Renal cortical epithelial cell (primary cell): ENCODE results near the genes CTNNB1 and VIPR1.

DNA sequence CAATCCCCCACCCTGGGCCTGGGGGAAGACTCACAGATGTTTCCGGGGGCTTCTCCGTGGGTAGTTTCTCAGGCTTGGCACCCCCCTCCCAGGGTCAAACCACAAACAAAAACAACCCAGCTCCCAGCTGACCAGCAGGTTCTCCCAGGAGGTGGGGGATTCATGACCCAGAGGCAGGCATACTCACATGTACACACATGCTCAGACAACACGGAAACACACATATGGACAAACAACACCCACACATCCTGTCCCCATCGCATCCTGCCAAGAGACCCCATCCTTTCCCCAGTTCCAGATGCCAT lies 5.3 kb downstream of the CSRNP1 start:
- RRBS, result no CpG with 5 or more reads among the region's 4 CpGs

DNA sequence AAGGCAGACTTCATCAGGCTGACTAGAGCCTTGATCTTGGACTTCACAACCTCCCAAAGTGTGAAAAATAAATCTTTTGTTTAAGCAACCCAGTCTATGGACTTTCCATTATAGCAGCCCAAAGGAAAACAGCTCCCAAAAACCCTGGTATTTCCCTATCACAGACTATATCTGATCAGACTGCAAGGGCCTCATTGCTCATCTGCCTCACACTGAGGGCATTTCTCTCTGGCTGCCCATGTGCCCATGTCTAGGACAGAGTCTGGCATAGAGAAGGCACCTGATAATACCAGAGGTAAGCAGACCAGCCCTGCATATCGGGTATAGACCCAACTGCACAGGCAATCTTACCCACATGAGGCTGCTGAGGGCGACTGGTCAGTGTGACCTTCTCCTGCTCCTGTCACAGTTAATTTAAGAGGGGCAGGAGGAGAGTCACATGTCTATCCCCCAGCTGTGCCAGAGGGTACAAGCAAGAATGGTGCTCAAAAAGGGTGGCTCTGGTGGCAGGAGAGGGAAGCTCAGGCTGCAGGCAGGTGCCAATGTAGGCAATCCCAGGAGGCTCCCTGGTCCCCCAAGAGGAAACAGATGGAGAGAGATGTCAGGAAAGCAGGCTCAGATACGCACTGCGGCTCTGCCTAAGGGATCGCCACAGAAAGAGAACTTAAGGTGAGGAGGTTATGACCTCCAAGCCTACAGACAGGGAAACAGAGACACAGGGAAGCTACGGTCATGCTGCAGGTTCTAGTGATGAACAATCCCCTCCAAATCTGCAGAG lies 3.1 kb downstream of the CSRNP1 start:
- RRBS, result no CpG with 5 or more reads among the region's 6 CpGs

DNA sequence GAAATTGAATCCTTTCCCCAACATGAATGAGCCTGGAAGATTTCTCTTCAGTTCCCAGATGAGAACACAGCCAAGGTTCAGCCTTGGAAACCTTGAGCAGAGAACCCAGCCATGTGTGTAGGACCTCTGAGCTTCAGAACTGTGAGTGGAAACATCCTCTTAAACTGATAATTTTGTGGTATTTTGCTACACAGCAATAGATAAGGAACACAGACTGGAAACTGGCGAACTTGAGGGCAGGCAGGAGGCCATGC lies 9.6 kb upstream of the XIRP1 start:
- RRBS, result no CpG with 5 or more reads among the region's 1 CpG

DNA sequence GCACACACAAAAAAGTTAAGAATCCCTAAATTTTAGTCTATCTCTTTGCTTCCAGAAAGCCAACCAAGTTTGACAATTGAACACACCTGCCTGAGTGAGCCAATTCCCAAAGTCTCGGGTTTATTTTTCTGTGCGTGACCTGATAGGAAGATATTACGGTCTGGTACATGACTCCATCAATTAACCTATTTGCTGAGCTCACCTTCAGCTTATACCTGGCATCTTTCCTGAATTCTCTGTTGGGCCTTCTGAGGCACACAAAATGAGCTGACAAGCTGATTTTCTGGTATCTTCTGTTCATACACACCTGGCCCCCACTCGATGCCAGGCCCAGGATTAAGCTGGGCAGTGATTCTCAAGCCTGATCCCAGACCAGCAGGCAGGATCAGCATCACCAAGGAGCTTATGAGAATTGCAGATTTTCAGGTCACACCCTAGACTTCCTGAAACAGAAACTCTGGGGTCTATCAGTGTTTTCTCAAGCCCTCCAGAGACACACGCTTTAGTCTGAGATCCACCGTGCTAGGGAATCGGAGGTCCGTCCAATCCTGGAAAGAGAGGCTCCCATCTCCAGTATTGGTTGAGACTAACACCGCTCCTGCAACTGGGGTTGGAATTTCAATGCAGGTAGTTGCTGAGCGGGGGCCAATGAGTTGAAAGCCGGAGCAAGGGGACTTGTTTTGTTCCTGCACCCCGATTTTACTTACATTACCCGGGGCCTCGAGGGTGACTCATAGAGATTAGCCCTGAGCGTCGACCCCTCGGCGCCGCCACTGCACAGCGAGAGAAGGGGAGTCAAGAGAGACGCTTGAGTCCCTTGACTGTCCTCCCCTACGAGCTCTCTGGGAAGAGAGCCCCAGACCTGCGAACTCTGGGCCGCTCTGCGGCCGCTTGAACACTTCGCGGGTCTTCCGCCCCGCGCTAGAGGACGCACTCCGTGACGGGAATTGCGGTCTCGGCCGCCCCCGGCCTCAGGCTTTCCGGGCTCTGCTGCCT lies 593 bp upstream of the EIF1B start:
- RRBS, result 0% methylated on average over 2 of the region's 39 CpGs

DNA sequence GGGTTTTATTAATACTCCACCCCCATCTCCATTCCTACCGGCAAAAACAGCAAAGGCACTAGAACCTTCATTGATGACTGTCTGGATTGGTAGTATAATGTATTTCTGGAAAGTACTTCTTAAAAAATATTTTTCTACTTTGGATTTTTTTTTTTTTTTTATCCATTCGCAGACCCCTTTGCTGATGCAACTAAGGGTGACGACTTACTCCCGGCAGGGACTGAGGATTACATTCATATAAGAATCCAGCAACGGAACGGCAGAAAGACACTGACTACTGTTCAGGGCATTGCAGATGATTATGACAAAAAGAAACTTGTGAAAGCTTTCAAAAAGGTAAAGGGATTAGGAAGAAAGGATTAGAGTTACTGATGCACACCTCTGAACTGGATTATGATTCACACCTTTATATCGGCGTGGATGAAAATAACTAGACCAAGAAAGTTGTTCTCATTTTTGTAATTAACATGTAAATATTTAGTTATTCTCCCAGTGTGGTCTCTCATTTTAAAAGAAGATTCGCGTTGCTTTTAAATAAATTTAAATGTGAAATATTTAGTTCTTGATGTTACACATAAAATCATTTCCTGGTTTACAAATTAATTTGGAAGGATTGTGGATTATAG lies 1.3 kb downstream of the EIF1B start:
- RRBS, result no CpG with 5 or more reads among the region's 10 CpGs

- RRBS, result no CpG with 5 or more reads among the region's 11 CpGs
These were observed 166.6 kb downstream of the ZNF621 start for GRCh38 chr3:40691037-40691986.

DNA sequence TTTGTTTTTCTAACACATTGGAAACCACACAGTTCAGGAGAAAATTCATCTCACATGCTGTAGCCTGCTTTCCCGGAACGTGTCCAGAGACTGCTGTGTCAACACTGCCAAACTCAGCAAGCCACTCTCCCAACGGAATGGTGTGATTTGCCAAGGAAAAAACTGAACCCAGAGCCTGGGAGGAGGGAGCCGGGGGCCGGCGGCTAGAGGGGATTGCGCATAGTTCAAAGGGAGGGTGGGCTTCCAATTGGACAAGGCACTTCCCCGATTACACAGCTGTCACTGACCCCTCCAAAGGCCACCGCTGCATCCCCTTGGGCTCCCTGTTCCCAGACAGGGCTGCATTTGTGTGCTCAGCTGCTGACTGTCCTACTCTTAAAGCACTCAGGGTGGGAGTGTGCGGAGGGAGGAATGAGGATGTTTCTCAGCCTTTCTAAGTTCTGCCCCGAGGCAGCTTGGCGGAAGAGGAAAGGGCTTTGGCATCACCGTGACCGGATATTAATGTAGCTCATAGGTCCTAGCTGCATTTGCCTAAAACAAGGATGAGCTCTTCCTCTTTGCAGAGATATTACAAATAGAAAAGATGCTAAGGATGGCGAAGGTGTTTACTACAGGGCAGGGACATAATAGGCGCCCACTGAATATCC lies 256.3 kb downstream of the ZNF621 start:
- RRBS, result no CpG with 5 or more reads among the region's 16 CpGs

DNA sequence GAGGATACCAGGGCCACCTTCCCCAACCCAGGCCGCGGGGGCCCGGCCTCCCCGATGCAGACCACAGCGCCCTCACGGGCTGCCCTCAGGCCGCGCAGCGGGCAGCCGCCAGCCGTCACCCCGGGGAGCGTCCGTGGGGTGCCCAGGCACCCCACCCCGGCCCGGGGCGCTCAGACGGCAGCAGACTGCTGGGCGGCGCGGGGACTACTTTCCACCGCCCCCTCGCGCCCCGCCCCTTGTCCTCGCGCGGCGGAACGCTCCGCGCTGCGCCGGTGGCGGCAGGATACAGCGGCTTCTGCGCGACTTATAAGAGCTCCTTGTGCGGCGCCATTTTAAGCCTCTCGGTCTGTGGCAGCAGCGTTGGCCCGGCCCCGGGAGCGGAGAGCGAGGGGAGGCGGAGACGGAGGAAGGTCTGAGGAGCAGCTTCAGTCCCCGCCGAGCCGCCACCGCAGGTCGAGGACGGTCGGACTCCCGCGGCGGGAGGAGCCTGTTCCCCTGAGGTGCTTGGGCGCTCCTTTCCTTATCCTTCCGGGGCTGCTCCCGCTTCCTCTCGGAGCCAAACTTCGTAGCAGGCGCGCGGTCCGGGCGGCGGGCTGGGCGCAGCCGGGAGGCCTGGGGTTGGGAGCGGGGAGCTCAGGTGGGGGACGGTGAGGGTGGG lies at the start of gene CTNNB1:
Gene CTNNB1 (plus strand): TSS at position 335 of the 658 bp plus-strand sequence.
- RRBS, result under 1% methylated on average over 35 of the region's 73 CpGs

DNA sequence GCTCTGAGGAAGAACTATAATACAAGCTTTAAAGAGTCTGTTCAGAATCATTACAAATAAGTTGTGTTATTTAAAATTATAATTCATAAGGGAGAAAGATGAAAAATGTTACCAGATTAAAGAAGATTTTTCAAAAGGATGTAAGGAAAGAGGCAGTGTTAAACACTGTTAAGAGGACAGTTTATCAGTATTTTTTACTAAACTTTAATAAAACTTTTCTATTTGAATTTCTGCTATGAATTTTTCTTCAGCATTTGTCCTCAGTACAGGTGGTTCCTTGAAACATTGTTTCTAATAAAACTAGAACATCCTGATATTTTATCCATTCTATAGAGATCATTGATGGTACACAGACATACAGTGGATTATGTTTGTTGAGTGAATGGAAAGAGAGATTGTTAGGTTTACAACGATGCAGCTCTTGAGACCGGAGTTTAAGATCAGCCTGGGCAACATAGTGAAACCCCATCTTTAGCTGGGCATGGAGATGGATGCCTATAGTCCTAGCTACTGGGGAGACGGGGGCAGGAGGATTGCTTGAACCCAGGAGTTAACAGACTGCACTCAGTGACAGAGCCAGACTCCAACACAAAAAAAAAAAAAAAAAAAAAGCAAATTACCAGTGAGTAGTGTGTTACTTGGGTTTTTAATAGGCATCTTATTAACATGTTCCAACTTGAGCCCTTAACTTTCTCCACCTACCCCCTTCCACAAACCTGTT lies 37.7 kb downstream of the CTNNB1 start:
- RRBS, result no CpG with 5 or more reads among the region's 3 CpGs

GRCh38 chr3:41237958-41238423 lies 38.7 kb downstream of the CTNNB1 start:
- RRBS, result no CpG with 5 or more reads among the region's 3 CpGs

GRCh38 chr3:41239959-41240389 lies 40.7 kb downstream of the CTNNB1 start:
- RRBS, result no CpG with 5 or more reads among the region's 2 CpGs

DNA sequence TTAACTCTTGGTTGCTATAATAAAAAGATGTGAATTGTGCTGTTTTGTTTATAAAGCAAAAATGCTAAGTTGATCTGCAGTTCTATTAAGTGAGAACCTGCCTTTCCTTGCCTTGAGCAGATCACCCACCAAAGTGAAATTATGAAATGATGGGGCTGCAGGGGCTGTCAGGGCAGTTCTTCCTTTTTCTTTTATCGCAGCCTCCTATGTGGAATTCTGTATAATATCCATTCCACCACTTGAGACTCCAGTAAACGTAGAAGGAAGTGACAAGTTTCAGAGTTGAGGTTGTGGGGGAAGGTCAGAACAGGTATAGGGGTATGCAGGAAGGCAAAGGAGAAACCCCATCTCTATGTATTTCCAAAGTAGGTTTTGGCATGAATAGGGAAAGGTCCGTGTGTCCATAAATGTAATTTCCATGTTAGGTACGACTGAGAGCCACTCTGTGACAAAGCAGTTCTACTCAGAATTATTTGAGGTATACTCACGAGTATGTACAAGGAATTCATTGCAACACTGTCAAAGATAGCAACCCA lies 43.4 kb downstream of the CTNNB1 start:
- RRBS, result no CpG with 5 or more reads among the region's 5 CpGs

- RRBS, result no CpG with 5 or more reads among the region's 2 CpGs
These were observed 153.1 kb downstream of the CTNNB1 start for GRCh38 chr3:41352441-41352819.

DNA sequence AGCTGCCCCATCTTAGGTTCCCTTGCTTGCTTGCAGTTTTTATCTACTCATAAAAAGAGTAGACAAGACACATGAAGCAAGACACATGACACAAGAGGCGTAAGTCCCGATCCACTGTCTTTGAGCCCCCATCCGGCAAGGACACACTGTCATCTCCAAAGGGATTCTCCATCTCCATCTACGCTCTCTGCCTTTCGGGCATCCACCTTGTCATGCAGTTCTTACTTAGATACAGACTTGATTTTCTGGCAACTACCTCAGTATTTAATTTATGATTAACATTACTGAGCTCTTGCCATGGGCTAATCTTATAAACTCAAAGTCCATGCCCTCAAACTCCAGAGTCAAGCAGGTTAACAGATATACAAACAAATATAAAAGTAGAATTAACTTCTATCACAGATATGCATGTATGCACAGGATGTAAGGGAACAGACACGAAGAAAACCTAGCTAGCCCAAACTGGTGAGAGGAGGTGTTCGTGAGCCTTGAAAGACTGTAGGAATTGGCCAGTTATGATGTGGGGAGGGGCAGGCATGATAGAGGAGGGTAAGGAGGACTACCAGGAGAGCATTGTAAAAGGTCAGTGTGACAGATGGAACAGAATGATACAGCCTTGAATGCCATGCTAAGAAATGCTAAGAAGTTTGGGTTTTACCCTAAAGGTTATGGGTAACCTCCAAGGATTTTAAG lies 334.4 kb downstream of the ULK4 start:
- RRBS, result no CpG with 5 or more reads among the region's 7 CpGs

DNA sequence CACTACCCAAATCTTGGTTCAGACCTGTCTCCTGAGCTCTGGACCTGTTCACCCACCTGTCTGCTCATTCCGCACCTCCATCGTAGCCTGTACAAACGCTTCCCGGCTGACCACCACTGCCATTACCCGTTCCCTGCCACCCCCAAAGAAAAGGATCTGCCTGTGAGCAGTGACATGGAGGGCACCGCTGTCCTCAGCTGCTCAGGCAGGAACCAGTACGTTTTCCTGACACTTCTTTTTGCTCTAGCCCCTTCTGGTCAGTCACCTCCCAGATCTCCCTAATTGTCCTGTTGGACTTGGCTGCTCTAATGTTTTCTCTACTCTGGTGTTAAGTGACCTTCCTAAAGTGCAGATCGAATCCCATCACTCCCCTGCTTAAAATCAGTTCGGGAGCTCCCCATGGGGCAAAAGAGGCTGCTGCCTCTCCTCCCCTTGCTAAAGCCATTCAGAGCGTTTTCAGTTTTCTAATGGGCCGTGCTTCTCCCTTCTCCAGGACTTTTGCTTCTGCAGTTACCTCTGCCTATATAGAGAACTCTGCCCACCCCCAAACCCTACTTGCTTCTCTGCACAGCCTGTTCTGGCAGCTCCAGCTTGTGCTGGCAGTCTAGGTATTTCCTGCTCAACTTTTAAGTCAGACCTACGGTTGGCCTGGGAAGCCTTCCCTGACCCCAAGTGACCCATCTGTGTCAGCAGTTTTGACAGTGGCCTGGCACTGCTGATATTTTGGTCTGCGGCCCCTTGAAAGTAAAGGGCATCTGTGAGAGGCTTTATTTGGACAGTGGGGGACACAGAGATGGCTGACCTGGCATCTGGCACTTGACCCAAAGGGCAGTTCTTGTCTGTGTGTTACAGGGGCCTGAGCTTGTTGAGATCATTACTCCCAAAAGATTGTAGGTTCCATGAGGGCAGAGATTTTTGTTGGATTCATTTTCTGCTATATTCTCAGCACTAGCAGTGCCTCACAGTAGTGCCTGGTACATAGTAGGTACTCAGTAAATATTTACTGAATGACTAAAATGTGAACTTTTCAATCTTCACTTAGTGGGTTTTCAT lies 55.5 kb upstream of the TRAK1 start:
- RRBS, result no CpG with 5 or more reads among the region's 13 CpGs

GRCh38 chr3:42123185-42123860 lies 32.2 kb downstream of the TRAK1 start:
- RRBS, result no CpG with 5 or more reads among the region's 8 CpGs

GRCh38 chr3:42149994-42150348 lies 58.8 kb downstream of the TRAK1 start:
- RRBS, result no CpG with 5 or more reads among the region's 2 CpGs

DNA sequence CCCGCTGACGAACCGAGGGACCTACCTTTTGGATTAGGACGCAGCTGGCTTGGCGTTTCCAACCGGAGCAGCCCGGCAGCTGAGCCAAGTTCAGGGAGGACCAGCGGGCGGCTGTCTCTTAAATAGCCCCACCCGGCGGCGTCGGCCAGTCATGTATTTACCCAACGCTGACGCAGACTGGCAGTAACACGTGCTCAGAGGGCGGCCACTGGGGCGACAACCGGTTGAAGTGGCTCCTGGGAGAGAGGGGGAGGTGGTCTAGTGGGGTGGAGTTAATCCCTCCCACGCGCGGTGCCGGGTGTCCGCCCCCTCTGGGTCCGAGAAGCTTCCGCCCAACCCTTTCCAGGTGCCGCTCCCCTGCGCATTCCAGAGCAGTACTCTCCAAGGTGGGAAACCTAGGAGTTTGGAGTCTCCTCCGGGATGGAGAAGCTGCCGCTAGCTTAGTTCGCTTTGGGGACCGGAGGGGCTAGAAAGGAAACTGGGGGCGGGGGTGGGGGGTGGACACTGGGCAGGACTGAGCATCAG lies 1.3 kb downstream of the CCK start:
- RRBS, result 2% methylated on average over 19 of the region's 33 CpGs

DNA sequence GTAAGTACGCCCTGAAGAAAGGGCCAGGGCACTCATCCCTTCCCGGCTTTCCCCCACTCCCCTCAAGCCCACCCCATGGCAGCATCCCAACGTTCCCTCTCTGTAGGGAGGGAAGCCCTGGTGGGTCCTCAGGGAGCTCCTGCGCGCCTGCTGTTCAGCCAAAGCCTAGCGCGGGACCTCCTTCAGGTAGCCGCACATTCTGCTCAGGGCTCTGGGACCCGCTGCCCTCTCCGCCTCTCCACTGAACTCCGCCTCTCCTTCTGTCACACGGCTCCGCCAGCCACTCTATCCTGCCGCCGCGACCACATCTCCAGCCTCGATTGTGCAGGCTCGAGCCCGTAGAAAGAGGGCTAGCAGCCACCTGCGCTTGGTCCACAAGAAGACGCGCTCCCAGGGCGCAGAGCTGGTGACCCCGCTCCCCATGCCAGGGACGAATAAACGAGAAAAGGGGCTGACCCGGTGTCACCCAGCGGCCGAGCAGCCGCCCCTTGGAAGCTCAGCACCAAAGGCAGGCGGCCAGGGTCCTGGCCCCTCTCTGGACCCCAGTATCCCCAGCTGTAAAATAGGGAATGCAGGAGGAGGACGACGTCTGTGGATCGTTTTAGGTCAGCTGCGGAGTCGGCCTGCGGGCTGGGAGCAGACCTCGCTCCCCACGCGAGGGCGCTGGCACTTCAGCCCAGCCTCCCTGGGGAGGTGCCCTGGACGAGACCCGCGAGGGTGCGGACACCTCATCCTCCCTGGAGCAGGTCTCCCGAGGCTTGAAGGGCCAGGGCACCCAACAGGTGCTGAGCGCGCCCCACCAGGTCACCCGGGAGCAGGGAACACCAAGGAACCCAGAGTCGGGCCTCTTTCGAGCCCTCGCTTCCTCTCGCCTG lies 1.0 kb upstream of the VIPR1 start:
- RRBS, result no CpG with 5 or more reads among the region's 53 CpGs

DNA sequence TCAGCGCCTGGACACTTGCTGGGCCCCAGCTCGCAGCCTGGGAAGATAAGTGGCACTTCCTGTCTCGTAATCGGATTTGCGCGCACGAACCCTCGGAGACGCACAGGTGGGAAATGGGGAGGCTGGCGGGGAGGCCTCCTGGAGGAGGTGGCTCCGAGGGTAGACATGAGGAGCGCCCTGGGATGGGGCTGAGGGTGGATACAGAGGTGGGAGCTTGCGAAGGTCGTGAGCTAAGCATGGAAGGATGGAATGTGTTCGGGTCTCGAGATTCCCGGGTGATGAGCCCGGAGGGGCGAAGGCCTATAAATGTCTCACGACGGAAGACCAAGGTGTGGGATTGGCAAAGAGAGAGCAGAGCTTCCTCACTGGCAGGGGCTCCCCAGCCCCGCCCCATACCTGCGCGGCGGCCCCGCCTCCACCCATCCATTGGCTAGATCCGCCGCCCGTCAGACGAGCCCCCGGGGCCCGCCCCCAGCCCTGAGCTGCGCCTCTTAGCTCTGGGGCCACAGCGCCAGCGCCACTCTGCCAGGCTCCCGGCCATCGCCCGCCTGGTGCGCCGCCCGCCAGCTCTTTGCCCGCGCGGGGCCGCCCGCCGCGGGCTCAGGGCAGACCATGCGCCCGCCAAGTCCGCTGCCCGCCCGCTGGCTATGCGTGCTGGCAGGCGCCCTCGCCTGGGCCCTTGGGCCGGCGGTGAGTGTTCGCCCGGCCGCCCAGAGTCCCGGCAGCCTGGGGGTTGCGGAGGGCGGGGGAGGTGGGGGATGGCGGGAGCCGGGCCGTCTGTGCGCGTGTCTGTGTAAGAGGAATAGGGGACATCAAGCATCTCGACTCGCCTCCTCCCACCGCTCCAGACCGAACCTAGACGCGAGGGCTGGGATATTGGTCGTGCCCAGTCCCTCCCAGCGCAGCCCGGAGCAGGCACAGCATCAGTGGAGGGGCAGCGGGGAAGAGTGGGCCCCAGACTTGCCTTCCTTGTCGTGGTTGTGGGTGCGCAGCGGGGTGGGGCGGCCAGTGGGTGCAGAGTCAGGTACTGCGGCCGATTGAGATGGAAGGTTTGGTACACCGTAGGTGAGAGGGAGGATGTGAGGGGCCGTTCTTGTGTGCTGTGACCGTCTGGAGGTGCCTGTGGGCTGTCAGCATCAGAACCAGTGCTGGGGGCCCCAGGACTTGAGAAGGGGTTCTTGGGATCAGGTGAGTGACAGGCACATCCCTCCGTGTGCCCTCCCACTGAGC lies at the start of gene VIPR1:
Gene VIPR1 (plus strand): TSS at position 520 of the 1,230 bp plus-strand sequence.
- RRBS, result 2% methylated on average over 11 of the region's 89 CpGs